Measurements from ENCODE around the gene TMEM30A.

GRCh38 chr6:71350294-71350753 lies 61.7 kb downstream of the OGFRL1 start:
- PRO-cap: no peak
- RAMPAGE, long total RNA: no peak

DNA sequence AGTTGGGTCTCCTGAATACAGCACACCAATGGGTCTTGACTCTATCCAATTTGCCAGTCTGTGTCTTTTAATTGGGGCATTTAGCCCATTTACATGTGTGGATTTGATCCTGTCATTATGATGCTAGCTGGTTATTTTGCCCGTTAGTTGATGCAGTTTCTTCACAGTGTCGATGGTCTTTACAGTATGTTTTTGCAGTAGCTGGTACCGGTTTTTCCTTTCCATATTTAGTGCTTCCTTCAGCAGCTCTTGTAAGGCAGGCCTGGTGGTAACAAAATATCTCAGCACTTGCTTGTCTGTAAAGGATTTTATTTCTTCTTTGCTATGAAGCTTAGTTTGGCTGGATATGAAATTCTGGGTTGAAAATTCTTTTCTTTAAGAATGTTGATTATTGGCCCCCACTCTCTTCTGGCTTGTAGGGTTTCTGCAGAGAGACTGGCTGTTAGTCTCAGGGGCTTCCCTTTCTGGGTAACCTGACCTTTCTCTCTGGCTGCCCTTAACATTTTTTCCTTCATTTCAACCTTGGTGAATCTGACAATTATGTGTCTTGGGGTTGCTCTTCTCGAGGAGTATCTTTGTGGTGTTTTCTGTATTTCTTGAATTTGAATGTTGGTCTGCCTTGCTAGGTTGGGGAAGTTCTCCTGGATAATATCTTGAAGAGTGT lies 70.8 kb downstream of the OGFRL1 start:
- PRO-cap: no peak
- RAMPAGE, long total RNA: no peak

DNA sequence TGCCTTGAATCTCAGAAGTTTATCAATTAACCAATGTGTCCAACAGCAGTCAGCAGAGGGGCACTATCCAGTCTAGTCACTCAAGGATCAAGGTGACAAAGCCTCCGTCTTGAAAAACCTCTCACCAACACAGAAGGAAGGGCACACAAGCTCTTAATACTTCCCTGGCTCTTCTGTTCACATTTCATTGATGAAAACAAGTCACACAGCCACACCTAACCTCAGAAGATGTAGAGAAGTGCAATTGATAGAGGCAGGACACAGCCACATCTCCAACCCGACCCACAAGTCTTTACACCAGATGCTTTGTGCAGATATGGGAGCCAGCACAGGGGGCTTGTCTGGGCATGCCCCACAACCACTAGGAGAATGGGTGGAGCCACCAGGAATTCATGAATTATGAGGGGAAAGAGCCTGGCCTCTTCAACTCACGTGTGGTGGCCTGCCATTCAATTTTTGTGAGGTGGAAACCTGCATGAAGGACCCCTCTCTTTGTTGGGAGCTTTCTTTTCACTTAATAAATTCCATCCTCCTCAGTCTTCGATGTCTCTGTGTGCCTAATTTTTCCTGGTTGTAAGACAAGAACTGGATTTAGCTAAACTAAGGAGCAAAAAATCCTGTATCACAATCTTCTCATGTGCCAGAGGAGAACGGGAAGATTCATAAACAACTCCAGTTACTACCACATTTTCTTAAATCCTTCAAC lies 79.1 kb downstream of the OGFRL1 start:
- PRO-cap: no peak
- RAMPAGE, long total RNA: no peak

- PRO-cap: no peak
- RAMPAGE, long total RNA: no peak
These were observed 185.3 kb downstream of the OGFRL1 start for GRCh38 chr6:71473767-71474458.

- PRO-cap: no peak
- RAMPAGE, long total RNA: no peak
These were observed 25.2 kb downstream of the KCNQ5 start for GRCh38 chr6:72646908-72647586.

DNA sequence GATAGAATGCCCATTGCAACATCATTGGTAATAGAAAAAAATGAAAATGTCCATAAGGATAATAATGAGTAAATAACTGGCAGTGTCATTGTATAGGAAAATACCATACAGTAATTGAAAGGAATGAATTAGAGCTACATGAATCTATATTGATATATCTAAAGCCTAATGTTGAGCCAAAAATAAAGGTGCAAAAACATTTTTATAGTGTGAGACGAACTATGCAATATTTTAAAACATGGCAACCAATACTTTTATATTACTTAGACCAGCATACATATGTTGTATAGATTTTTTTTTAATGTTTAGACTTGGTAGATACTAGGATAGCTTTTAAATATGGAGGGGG lies 26.4 kb downstream of the KCNQ5 start:
- PRO-cap: no peak
- RAMPAGE, long total RNA: no peak

DNA sequence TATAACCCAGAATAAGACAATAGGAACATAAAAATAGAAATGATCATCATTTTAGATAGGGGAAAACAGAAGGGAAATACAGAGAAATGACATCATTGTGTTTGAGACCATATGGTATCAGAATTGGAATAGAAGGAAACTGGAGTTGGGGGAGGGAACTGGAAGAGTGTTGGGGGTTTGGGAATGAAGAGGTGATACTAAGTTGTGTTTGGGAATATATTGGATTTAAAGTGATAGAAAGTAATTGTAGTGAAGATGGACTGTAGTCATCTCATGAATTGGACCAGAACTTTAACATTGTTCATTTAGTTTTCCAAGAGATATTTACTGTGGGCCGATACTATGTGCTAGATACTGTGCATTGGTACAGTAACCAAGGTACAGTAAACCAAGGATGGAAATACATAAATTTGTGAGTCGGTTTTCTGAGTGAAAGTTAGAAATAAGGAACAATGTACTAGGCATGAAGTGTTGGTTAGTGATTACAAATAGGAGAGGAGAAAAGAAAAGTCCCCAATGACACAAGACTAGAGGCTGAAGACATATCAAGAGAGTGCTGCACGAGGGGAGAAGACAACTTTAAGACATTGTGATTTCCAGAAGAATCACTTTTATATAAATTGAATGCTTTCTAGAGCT lies 32.3 kb downstream of the KCNQ5 start:
- PRO-cap: no peak
- RAMPAGE, long total RNA: no peak

DNA sequence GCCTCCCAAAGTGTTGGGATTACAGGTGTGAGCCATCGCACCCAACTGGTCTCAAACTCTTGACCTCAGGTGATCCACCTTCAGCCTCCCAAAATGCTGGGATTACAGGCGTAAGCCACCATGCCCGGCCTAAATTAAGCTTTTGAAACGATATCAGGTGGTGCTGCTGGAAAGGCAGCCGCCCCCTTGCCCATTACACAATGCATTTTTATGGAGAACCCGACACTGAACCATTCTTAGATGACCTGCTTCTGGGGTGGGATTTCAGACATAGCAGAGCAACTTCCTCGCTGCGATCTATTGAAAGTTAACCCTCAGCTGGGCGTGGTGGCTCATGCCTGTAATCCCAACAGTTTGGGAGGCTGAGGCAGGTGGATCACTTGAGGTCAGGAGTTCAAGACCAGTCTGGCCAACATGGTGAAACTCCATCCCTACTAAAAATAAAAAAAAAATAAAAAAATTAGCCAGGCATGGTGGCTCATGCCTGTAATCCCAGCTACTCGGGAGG lies 14.3 kb downstream of the MTO1 start:
- PRO-cap: no peak
- RAMPAGE, long total RNA: no peak

- PRO-cap: no peak
- RAMPAGE, long total RNA: no peak
These were observed 14.9 kb downstream of the EEF1A1 start for GRCh38 chr6:73505988-73506326.

- PRO-cap: no peak
- RAMPAGE, long total RNA: no peak
These were observed 1.1 kb downstream of the EEF1A1 start for GRCh38 chr6:73519803-73520029.

DNA sequence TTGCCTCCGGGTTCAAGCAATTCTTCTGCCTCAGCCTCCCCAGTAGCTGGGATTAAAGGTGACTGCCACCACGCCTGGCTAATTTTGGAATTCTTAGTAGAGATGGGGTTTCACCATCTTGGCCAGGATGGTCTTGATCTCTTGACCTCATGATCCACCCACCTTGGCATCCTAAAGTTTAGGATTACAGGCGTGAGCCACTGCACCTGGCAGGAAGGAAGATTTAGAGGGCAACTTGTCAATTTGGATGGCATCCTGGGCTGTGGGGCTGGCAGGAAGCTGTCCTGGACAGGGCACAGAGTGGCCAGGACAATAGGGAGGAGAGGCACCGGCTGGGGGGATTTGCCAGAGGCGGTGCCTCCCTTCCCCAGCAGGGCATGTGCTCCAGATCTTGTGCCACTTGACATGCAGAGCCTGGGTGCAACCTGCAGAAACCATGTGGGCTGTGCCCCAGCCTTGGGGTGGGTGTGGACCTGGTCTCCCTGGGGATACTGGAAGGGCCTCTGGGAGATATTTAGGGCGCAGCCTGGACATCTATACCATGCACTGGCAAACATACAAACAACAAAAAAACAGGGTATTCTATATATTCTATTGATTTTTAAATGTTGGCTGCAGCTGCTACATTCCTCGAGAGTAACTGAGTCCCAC lies 58.5 kb upstream of the EEF1A1 start:
- PRO-cap: unidirectional peak, plus-strand start at position 241 of the sequence; bidirectional peak, plus-strand start at position 399 of the sequence, minus-strand start at position 264 of the sequence
- RAMPAGE, long total RNA: no peak

DNA sequence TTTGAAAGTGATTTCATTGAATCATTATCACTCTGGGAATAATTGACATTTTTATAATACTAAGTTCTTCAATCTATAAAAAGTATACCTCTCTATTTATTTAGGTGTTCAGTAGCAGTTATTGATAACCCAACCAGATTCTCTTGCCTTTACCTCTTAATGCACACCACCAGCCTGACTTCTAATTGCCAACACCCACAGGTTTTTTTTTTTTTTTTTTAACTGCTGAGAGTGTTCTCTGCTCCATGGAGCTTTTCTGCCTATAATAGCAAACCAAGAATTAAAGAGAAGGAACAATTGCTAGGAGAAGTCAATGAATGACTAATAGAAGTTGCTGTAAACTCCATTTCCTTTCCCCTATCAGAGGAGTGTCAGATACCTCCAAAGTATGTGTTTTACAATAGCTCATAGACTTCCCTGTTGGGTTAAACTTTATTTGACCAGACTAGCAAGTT lies 707.6 kb downstream of the COL12A1 start:
- PRO-cap: no peak
- RAMPAGE, long total RNA: no peak

DNA sequence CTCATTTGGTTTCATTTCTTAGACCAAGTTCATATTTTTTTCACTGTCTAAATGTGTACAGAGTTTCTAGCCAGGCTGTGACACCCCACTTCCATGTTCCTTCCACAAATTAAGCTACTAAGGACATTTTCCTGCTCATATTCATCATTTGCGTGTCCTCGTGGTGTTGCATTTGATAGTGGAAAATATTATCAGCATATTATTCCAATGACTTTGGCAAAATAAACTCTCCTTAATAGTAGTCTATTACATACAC lies 599.3 kb downstream of the COL12A1 start:
- PRO-cap: no peak
- RAMPAGE, long total RNA: no peak

DNA sequence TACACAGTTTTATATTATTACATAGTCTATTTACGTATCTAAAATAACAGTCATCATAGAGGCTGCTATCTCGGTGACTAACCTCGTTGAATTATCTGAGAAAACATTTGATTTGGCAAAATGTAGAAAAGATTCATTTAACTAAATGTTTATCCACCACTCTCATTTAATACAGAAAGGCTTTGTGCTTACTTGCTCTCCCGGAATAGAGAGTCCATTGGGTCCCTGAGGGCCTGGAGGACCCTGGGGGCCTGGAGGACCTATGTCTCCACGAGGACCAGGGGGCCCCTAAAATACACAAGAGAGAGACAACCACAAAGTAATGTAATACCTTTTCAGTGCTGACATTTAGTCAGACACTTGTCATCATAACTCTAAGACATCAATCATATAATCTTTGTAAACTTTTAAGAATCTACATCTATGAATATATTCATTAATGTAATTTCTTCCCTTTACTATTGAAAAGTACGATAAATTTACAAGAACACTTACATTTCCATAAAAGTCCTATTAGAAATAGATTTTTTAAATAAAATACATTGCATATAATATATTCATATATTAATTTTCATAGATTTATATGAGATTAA lies 103.4 kb downstream of the COL12A1 start:
- PRO-cap: no peak
- RAMPAGE, long total RNA: no peak

DNA sequence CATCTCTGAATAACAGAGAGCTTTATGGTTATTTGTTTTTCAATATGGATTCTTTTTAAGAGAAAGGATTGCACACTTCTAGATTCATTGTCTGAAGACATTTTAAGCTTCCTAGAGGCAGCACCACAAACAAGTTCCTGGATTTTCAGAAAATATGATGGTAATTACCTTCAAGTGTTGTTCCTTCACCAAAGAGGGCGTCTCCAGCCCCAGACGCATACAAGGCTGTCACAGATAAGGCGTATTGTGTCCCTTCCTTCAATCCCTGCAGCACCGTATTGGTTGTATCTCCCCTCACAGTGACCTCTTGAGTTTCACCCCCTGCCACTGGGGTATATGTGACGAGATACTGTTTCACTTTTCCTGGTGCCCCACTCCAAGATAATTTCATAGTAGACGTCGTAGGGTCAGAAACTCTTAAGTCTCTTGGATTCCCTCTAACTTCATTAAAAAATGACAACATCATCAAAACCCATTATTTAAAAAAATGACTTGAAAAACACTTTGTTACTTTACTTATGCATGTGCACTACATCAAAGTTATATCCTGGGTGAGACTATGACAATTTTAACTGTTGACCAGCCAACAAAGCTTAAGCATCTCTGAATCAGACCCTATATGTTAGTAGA lies 30.9 kb downstream of the COL12A1 start:
- PRO-cap: no peak
- RAMPAGE, long total RNA: no peak

GRCh38 chr6:75202068-75202527 lies 3.8 kb downstream of the COL12A1 start:
- PRO-cap: no peak
- RAMPAGE, long total RNA: no peak

DNA sequence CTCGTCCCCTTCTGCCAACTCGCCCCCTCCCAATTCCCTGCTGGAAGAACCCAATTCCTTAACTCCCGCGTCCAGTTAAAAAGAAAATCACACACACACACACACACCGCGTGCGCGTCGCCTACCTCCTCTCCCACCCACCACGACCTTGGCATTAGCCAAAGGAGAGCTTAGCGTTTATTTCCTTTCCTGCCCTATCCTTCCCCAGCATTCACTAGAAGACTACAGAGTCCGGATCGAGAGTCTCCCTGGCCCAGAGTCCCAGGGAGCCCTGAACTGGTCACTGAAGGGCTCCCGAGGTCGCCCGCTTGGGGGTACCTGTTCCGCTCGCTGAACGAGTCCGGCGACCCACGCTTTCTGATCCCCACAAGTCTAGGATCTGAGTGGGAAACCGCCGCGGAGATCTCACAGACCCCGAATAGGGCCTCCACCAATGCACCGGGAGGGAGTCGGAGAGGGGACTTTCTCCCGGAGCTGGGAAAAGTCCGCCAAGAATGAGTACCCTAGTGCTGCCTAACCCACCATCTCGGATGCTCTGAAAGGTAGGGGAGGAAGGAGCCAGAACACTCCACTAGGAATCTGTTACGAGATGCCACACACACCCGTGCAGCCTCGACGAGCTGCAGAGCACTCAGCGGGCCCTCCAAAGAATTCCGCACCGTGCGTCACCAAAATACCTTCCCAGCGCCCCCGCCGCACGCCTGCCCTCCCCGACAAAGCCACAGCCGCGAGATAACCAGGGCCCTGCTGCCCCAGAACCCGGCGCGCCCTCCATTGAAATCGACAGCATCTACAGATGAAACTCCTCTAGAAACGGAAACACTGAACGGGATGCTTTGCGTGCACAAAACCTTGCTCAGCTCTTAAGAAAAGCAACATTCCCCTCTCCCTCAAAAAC lies 909 bp downstream of the COL12A1 start:
- PRO-cap: bidirectional peak, plus-strand start at position 210 of the sequence, minus-strand start at position 156 of the sequence; bidirectional peak, plus-strand start at position 755 of the sequence, minus-strand start at position 633 of the sequence
- RAMPAGE, long total RNA: no peak

GRCh38 chr6:75207032-75207369 lies 1.1 kb upstream of the COL12A1 start:
- PRO-cap: bidirectional peak, plus-strand start at chr6:75207084, minus-strand start at chr6:75206927; bidirectional peak, plus-strand start at chr6:75207297, minus-strand start at chr6:75207214; bidirectional peak, plus-strand start at chr6:75207677, minus-strand start at chr6:75207335
- RAMPAGE, long total RNA: no peak

GRCh38 chr6:75284045-75285171 lies at the start of gene TMEM30A:
TSS of gene TMEM30A (minus strand) at chr6:75284792.
- PRO-cap: bidirectional peak, plus-strand start at chr6:75284304, minus-strand start at chr6:75284311; bidirectional peak, plus-strand start at chr6:75285076, minus-strand start at chr6:75284792
- RAMPAGE, long total RNA: start-site peak on the minus strand at chr6:75284713-75284837, 2,206 and 353 reads in 2 replicates

DNA sequence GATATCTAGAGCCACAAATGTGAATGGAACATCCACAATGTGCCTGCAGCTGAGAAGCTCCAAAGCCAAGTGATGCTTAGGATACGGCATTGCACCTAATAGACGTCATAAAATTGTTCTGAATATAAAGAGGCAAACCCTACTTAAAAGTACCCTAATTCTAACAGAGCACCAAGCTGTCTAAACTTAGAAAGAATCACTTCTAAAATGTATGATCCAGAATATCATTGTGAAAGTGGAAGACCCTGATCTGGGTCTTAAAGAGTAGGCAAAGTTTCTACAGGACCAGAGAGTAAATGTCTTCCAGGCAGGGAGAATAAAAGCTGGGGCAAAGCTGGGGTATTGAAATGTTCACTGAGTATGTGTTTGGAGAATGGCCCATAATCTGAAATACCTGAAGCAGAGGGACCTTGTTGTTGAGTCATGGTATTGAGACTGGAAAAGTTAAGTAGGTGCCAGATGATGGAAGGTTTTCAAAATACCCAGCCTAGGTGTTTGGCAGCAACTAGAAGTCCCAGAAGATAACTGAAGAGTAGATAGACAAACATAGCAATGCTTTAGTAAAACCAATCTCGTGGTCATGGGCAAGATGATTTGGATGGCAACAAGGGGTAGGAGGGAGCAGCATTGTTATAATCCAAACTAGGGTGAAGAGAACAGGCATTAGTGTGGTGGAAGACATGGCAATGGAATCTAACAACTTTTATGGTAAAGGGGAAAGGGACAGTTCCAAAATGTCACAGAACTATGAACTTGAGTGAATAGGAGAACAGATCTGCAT lies 2.5 kb downstream of the FILIP1 start:
- PRO-cap: no peak
- RAMPAGE, long total RNA: no peak